A549 (cell line): ENCODE data around the gene REXO1.

DNA sequence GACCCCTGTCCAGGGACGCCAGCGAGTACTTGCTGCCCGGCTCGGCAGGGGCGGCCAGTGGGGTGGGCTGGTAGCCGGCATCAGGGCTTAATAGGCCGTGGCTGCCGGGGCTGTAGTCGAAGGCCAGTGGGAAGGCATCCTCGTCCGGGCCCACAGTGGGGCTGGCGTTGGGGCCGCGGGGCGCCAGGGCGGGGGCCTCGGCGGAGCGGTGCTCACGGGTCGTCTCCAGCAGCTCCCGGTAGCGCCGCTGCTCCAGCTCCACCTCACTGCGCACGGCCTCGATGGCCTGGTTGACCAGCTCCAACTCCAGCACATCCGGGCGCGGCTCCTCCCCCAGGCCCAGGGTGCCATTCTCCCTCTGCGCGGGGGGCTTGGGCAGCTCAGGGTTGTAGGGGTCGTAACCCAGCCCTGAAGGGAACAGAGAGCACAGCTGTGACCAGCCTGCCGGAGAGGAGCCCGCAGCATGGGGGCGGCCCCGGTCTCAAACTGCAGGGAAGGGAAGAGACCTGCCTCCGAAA, 16.2 kb upstream of the ATP8B3 start:
- PRO-cap: no peak
CAGE:
- cytosol, long polyA plus RNA: no peak
- long polyA plus RNA: no peak
- nucleus, long polyA plus RNA: no peak

DNA sequence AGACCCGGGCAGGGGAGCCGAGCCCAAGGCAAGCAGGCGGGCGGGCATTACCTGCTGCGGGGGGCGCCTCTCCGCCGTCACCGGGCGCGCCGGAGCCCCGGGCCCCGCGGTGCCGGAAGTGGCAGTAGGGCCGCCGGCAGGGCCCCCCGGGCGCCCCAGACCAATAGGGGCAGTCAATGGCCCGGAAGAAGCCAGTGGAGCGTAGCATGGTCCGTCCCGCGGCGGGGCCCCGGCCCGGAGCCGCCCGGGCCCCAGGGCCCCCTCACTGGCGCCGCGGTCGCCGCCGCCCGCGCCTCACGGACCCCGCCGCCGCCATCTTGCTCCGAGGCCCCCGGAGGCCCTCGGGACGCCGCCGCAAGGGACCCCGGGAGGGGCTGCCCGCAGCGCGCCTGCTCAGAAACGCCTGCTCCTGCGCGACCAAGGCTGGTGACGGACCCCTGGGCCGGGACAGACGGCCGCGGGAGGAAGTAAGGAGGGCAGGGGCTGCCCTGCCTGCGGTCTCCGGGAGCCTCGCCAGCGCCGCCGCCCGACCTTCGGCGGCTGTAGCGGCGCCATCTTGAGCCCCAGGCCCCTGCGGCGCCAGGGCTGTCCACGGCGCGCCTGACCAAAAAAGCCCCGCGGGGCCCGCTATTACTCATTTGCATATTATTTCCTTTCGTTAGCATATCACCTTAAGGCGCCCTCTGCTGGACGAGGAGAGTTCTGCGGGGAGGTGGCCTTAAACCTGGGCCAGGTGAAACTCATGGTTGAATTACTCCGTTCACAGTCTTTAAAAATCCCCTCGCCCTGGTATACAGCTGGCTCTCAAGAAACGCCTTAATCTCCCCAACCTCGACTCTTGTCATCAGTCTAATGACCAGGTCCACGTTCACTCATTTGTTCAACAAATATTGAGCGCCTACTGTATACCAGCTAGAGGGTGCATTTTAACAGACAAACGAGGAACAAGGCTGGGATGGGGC, at the start of gene REXO1:
REXO1 (minus strand) TSS at position 333 of the 962 bp plus-strand sequence.
- PRO-cap: unidirectional peak, minus-strand start at position 321 of the sequence; bidirectional peak, plus-strand start at position 721 of the sequence, minus-strand start at position 543 of the sequence
CAGE:
- cytosol, long polyA plus RNA: no peak
- long polyA plus RNA: no peak
- nucleus, long polyA plus RNA: no peak

DNA sequence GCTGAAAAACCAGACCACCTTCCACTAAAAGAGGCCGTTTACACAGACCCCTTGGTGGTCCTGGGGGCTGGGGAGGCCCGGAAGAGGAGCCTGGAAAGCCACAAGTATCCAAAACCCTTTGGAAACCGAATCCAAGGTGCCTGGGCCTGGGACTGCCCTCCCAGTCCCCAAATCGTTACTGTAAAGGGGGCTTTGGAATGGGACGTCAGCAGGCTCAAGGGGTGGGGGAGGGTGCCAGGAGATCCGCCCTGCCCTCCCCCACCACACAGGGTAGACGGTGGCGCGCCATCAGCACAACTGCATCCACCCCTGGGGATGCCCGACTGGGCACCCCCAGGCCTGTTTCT, 2.7 kb downstream of the KLF16 start:
- PRO-cap: no peak
CAGE:
- cytosol, long polyA plus RNA: no peak
- long polyA plus RNA: no peak
- nucleus, long polyA plus RNA: no peak

DNA sequence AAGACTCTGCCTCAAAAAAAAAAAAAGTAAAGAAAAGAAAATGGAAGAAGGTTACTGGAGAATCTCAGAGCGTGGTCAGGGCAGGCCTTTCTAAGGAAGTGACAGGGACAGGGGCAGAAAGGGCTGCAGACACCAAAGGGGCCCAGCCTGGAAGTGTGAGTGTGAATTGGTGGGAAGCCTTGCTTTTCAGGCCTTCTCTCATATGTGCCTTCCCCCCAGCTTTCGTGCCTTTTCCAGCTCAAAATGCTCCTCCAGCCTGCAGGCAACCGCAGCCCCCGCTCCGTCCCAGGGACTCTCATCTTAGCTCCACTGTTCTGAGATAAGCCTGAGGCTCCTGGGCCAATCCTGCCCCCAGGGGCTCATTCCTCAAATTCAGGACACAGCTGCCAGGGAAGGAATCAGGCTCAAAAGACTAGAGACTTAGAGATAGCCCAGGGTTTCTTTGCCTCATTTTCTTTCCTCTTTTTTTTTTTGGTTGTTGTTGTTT, 2.0 kb upstream of the ABHD17A start:
- PRO-cap: no peak
CAGE:
- cytosol, long polyA plus RNA: no peak
- long polyA plus RNA: no peak
- nucleus, long polyA plus RNA: no peak

DNA sequence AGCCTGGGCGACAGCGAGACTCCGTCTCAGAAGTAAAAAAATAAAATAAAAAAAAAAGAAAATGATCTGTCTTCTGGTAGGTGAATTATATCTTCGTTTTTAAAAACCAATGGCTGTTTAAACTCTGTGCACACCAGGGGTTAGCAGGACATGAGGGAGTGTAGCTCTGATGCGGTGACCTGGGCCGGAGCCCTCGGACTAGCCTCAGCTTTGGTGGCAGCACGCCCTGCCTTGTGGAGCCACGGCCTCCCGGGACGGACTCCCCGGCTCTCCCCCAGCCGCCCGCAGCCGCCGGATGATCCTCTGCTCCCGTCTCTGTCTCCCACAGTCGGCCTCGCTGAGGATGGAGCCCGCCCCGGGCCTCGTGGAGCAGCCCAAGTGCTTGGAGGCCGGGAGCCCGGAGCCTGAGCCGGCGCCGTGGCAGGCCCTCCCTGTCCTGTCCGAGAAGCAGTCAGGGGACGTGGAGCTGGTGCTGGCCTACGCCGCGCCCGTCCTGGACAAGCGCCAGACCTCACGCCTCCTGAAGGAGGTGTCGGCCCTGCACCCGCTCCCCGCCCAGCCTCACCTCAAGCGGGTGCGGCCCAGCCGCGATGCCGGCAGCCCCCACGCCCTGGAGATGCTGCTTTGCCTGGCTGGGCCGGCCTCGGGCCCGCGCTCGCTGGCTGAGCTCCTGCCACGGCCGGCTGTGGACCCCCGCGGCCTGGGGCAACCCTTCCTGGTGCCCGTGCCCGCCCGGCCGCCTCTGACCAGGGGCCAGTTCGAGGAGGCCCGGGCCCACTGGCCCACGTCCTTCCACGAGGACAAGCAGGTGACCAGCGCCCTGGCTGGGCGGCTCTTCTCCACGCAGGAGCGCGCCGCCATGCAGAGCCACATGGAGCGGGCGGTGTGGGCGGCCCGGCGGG, 6.8 kb downstream of the ADAT3 start:
- PRO-cap: no peak
CAGE:
- cytosol, long polyA plus RNA: no peak
- long polyA plus RNA: no peak
- nucleus, long polyA plus RNA: no peak

DNA sequence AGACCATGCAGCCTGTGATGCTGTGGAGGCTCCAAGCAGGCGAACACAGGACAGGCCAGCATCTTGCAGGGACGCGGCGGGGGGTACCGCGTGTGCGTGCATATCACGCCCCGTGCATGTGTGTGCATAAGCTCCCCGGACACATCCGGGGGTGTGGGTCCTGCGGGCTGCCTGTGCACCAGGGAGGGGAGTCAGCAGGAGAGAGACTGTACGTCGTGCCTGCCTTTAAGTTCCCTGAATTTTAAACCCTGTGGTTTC, 16.6 kb downstream of the ADAT3 start:
- PRO-cap: no peak
CAGE:
- cytosol, long polyA plus RNA: no peak
- long polyA plus RNA: no peak
- nucleus, long polyA plus RNA: no peak

DNA sequence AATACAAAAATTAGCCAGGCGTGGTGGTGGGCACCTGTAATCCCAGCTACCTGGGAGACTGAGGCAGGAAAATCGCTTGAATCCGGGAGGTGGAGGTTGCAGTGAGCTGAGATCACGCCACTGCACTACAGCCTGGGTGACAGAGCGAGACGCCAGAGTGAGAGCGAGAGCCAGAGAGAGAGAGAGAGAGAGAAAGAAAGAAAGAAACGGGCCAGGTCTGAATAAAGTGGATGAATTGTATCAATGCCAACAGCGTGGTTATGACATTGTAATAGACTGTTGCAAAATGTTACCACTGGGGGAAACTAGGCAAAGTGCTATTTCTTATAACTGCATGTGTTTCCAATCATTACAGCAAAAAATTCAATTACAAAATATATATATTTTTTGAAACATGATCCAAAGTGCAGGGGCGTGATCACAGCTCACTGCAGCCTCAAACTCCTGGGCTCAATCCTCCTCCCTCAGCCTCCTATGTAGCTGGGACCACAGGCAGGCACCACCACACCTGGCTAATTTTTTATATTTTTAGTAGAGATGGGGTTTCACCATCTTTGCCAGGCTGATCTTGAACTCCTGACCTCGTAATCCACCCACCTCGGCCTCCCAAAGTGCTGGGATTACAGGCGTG, 11.9 kb upstream of the BTBD2 start:
- PRO-cap: no peak
CAGE:
- cytosol, long polyA plus RNA: no peak
- long polyA plus RNA: no peak
- nucleus, long polyA plus RNA: no peak

DNA sequence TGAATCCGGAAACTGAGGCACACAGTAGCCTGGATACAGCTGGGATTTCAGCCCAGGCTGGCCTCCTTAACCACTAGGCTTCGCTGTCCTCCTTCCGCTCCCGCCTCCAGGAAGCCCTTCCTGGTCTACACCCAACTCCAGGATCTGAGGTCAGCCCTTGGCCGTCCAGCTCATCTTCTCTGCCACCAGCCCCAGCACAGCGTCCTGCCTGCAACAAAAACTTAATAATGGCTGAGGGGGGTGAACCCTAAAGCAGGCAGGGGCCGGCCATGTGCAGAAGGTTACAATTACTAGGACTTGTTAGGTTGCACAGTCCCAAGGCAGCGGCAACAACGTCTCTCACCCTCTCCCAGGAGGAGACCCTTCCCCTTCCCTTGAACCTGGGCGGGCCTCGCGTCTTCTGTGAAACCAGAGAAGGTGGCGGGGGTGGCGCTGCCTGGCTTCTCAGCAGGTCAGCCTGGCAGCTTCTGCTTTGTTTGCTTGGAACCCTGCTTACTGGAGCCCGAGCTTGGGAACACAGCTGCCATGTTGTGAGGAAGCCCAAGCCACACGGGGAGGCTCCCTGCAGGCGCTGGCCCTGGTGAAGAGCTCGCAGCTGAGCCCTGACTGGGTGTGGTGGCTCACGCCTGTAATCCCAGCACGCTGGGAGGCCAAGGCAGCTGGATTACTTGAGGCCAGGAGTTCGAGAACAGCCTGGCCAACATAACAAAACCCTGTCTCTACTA, 15.5 kb downstream of the MKNK2 start:
- PRO-cap: no peak
CAGE:
- cytosol, long polyA plus RNA: no peak
- long polyA plus RNA: no peak
- nucleus, long polyA plus RNA: no peak

GRCh38 chr19:2048010-2048927, 2.8 kb downstream of the MKNK2 start:
- PRO-cap: no peak
CAGE:
- cytosol, long polyA plus RNA: no peak
- long polyA plus RNA: no peak
- nucleus, long polyA plus RNA: no peak

DNA sequence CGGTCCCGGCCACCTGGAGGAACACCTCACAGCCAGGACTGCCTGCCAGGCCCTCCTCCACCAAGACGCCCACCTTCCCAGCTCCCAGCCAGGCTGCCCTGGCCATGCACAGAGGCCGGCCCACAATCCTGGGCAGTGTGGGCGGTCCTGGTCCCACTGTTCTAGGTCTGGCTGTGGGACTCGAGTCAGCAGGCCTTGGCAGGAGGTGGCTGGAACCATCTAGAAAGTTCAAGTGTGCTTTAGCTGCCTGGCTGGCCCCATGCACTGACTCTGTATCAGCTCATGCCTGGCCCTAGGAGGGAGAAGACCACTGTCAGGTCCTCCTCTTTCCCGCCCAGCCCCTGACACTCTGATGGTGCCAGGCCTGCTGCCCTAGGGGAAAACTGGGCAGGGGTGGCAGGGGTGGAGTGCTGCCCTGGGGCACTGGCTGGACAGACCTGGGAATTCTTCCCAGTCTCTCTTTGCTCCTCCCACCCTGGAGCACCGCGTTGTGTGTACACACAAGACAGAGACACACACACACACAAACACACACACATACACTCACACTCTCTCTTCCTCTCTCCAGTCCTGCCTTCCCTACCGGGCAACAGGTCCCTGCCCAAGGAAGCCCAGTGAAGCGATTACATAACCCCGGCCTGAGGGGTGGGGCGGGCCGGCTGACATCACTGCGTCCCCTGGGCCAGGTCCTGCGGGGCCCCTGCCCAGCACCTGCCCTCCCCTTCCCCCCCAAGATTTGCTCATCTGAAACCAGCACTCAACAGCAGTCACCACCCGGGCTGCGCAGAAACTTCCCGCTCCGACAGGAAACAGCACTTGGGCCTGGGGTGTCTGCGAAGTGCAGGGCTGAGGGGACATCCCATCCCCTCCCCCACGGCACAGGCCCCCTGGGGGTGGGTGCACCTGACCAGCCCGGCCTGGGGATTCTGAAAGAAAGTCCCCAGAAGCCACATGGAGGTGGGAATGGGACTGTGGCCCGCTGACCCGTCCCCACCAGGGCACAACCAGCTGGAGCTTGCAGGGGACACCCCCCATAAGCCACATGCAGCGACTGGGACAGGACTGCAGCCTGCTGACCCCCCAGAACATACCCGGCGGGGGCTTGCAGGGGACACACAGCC, 1.3 kb downstream of the MKNK2 start:
- PRO-cap: bidirectional peak, plus-strand start at position 566 of the sequence, minus-strand start at position 351 of the sequence
CAGE:
- cytosol, long polyA plus RNA: no peak
- long polyA plus RNA: no peak
- nucleus, long polyA plus RNA: no peak

DNA sequence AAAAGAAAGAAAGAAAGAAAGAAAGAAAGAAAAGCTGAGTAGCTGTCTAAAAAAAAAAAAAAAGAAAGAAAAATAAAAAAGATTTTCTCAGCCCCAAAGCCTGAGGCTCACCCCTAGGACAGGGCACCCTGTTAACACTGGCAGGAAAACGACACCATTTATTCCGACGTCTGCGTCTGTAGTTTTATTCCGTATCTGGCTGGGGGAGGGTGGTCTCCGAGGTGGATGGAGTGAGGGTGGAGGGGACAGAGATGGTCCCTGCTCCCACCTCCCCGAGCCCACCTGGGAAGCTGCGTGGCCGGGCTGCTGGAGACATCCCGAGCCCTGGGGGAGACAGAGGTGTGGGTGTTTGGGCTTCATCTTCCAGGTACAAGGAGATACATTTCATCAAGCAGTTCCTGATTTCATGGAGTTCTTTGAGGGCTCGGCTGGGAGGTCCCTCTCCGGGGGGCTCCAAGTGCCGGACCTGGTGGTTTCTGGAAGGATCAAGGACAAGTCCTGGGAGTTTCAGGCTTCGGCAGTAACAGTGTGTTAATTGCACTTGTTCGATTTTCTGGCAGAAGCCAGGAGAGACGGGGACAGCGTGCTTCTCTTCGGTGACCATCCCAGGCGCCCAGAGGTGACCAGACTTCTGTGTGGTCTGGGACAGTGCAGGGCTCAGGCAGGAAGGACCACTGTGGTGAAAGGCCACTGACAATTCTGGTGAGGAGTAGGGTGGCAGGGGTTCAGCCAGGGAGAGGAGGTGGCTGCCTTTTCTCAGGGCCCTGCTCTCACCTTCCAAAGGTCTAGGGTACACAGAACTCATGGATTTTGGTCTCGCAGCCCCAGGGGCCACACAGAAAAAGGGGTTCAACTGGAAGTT, 20.1 kb upstream of the MKNK2 start:
- PRO-cap: no peak
CAGE:
- cytosol, long polyA plus RNA: no peak
- long polyA plus RNA: no peak
- nucleus, long polyA plus RNA: no peak

GRCh38 chr19:2075512-2075905, 20.6 kb downstream of the MOB3A start:
- PRO-cap: no peak
CAGE:
- cytosol, long polyA plus RNA: no peak
- long polyA plus RNA: no peak
- nucleus, long polyA plus RNA: no peak

DNA sequence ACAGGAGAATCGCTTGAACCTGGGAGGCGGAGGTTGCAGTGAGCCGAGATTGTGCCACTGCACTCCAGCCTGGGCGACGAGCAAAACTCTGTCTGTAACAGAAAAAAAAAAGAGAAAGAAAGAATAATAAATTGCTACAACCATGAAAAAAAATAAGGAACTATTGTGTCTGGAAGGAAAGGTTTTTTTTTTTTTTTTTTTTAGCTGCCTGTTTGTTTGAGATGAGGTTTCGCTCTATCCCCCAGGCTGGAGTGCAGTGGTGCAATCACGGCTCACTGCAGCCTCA, 4.3 kb downstream of the MOB3A start:
- PRO-cap: no peak
CAGE:
- cytosol, long polyA plus RNA: no peak
- long polyA plus RNA: no peak
- nucleus, long polyA plus RNA: no peak

DNA sequence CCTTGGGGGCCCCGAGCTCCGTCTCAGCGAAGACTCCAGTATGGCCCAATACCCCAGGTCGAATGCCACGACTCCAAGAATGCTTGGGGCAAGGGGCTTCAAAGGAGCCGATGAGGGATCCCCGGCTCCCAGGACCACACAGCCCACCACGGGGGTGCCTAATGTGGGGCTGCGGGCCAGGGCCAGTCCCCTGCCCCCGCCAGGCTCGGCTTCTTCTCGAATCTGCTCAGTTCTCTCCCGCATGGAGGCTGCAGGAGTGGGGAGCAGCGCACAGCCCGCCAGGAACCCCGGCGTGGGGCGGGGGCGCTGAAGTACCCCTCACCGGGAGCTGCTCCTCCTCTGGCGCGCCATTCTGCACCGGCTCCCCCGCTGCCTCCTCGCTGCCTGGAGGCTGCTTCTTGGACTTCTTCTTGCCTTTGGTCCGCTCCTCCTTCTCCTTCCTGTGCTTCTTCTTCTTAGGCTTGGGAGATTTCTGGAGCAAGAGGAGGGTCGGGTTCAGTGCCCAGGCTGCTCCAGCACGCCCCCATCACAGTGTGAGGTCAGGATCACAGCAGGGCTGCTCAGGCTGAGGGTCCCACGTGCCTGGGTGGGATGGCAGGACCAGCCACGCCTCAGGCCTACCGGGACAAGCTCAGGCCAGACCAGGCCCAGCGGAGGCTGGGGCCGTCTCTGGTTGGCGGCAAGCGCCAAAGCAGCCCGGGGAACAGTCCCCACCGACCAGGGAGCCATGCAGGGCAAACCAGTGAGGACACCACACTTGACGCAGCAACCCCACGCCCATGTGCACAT, 14.8 kb downstream of the IZUMO4 start:
- PRO-cap: no peak
CAGE:
- cytosol, long polyA plus RNA: no peak
- long polyA plus RNA: no peak
- nucleus, long polyA plus RNA: no peak

DNA sequence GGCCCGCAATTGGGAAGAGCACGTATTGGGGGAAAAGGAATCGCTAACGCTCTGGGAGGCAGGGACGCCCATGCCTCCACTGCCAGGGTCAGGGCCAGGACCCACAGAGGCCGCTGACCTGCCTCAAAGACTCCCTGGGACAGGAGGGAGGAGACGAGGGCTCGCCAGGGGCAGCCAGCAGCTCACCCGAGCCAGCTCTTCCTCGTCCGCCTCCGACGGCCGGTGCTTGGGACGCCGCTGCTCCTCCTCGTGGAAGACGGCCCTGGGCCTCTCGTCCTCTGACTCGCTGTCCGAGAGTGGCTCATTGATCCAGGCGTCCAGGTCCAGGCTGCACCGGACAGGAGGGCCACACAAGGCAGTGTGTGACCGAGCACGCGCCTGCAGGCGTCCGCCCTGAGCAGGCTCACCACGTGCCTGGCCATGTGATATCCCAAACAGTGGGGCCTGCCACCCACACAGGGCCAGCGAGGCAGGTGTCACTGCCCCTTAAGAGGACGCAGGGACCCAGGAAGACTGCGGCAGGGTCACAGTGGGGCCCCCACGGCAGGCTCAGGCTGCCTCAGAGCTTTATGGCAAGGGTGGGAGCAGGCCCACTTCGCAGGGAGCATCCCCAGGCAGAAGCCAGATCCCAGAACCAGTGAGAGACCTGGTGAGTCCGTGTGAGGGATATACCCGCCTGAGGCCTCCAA, 19.8 kb downstream of the IZUMO4 start:
- PRO-cap: no peak
CAGE:
- cytosol, long polyA plus RNA: no peak
- long polyA plus RNA: no peak
- nucleus, long polyA plus RNA: no peak

DNA sequence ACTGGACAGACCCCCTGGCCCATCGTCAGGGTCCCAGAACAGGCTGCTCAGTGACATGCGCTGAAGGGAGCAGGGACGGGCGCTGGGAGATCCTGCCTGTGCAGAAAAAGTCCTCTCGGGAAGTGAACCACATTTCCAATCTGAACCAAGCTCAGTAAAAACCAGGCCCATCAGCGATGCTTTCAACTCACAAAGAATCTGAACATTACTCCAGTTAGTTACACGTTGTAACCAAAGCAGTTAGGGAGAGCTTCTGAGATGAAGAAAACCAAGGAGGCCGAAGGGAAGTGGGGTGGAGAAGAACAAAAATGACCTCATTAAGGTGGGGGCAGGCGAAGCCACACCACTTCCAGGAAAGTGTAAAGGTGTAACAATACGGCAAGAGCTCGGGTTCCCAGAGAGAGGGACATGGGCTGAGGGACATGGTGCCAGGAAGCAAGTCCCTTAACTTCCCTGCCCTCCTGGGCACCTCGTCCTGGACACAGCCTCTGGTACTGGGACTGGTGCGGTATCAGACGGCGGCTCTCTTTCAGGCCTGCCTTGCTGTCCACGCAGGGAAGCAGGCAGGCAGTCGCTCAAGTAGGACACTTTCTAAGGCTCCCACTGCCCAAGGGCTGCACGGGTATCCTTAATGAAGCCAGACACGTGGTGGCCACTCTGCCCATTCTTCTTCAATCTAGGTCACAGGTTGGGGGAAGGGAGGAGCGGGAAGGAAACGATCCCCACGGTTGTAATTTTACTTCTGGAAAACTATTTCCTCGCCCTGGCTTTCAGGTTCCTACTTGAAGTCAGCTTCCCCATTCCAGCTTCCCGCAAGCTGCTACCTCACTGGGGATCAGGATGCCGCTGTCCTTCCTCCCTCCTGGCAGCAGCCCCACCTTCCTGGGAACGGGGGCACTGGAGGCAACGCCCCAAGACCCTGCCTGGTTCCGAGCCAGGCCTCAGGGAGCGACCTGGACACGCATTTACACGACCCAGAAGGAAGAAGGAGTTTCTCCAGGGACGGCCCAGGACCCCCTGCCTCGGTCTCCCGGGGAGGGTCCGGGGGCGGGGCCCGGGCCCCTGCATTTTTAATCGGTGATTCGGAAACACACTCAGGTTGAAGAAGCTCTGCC, 1.3 kb downstream of the AP3D1 start:
- PRO-cap: no peak
CAGE:
- cytosol, long polyA plus RNA: no peak
- long polyA plus RNA: no peak
- nucleus, long polyA plus RNA: no peak

DNA sequence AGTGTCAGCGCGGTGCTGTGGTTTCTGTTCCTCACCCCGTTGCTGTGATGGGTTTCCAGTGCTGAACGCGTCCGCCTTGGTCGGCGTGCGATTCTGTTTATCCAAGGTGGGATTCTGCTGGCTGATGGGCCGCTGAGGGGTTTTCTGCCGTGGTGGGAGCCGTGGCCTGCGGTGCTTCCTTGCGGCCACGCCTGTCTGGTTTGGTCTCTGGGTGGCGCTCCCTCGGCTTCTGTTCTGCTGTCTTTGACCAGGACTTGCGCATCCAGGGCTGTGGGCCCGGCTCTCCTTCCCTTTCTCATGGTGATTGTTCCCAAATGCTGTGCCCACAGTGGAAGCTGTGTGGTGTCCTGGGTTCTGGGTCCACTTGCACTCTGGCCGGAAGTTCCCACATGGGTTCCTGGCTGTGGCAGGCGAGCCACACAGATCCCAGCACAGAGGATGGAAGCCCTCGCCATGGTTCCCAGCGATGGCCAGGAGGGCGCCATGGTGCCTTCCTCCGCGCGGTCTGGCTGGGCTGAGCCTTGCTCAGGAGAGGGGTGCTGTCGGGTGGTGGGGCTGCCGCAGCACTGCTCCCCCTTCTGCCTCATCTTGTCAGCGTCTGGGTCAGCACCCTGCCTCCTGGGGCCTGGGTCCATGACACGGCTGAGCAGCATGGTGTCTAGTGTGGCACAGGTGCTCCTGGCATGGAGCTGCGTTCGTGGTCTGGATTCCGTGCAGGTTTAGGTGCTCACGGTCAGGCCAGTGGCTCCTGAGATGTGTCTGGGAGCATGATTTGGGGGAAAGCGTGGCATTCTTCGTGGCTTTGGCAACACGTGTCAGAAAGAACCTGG, 33.4 kb downstream of the DOT1L start:
- PRO-cap: no peak
CAGE:
- cytosol, long polyA plus RNA: no peak
- long polyA plus RNA: no peak
- nucleus, long polyA plus RNA: no peak

DNA sequence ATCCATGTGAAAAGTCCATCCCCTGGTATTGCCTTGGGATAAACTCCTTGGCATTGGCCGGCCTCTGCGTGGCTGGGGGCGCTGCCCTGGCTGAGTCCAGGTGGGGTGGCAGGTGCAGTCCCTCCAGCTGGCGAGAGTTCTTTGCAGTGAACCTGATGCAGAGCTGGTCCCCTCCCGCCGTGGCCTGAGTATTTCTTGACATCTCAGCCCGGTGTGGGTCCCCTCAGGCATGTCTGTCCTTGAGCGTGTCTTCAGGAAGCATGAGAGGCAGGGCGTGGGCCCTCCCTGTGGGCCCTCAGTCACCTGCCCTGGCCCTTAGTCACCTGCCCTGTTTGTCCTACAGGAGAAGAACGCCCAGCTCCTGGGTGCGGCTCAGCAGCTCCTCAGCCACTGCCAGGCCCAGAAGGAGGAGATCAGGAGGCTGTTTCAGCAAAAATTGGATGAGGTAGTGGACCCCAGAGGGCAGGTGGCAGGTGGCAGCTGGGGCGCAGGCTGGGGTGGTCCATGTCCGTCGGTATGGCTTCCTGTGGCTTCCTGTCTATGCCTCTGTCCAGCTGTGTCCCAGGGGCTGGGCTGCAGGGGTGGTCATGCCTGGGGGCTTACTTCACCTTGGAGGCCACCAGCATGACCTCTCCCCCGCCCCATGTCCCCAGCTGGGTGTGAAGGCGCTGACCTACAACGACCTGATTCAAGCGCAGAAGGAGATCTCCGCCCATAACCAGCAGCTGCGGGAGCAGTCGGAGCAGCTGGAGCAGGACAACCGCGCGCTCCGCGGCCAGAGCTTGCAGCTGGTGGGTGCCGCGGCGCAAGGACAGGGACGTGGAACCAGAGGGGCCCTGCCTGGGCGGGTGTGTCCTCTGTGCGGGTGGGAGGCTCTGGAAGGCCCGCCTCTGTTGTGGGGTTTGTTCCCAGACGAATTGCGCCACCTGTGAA, 22.7 kb downstream of the PLEKHJ1 start:
- PRO-cap: no peak
CAGE:
- cytosol, long polyA plus RNA: no peak
- long polyA plus RNA: no peak
- nucleus, long polyA plus RNA: no peak

GRCh38 chr19:2272068-2272233, 10.0 kb downstream of the PEAK3 start:
- PRO-cap: no peak
CAGE:
- cytosol, long polyA plus RNA: no peak
- long polyA plus RNA: no peak
- nucleus, long polyA plus RNA: no peak

DNA sequence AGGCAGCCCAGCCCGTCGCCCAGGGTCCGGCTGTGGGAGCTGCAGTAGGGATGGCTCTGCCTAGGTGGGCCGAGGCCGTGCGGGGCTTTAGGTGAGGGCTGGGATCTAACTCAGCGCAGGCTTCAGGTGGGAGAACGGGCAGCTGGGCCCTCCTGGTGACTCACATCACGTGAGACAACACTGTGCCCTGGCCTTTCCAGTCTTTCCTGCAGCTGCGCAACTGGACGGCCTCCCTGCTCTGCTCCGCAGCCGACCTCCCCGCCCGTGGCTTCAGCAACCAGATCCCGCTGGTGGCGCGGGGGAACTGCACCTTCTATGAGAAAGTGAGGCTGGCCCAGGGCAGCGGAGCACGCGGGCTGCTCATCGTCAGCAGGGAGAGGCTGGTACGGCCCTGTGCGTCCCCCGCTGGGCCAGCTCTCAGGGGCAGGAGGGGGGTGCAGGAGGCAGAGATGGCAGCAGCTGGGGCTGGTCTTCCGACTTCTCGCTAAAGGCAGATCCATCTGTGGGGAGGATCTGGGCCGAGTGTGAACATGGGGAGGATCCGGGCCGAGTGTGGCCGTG, 8.8 kb downstream of the SPPL2B start:
- PRO-cap: no peak
CAGE:
- cytosol, long polyA plus RNA: no peak
- long polyA plus RNA: no peak
- nucleus, long polyA plus RNA: no peak